T47D (cell line): ENCODE measurements around the gene ME2.

DNA sequence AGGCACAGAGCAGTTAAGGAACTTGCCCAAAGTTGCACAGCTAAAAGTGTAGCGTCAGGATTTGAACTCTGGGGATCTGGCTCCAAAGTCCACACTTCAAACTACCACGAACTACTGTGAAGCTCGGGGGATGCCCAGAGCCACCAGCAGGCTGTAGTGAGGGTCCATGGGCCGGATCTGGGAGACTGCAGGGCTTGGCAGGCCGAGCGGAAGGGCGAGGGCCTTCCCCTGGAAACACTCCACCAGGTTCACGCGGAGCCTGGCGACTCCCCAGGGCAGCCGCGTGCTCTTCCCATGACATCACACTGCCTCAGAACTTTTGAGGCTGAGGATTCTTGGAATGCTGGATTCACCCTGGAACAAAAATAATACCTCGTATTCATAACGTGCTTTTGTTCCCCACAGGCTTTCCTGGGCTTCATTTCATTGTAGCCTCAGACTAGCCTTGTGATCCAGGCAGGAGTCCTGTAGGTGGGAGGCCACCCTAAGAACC lies 201.0 kb downstream of the SMAD7 start:
- RRBS, result no CpG with 5 or more reads among the region's 14 CpGs

- RRBS, result no CpG with 5 or more reads among the region's 6 CpGs
These were observed 175.4 kb downstream of the SMAD7 start for GRCh38 chr18:48775157-48775888.

DNA sequence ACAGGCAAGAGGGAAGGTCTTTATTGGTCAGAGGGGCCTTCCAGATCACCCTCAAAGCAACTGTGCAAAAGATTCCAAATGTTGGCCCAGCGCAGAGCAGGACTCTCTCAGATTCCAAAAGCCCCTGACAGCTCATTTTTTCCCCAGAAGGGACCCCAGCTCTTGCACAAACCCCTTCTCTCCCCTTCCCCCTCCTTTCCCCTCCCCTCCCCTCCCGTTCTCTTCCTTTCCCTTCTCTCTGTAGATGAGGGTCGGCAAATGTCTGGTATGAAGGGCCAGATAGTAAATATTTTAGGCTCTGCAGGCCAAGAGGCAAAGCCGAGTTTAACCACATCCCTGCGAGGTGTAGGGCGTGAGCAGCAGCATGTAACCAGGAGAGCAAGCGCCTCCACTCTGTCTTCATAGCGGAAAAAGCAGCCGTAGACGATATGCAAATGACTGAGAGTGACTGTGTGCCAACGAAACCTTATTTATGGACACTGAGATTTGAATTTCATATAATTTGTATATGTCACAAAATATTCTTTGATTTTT lies 116.9 kb downstream of the SMAD7 start:
- RRBS, result no CpG with 5 or more reads among the region's 11 CpGs

GRCh38 chr18:48901768-48902474 lies 48.8 kb downstream of the SMAD7 start:
- RRBS, result 39% methylated on average over 14 of the region's 22 CpGs

GRCh38 chr18:48950759-48950951 lies 110 bp downstream of the SMAD7 start:
- RRBS, result no CpG with 5 or more reads among the region's 14 CpGs

DNA sequence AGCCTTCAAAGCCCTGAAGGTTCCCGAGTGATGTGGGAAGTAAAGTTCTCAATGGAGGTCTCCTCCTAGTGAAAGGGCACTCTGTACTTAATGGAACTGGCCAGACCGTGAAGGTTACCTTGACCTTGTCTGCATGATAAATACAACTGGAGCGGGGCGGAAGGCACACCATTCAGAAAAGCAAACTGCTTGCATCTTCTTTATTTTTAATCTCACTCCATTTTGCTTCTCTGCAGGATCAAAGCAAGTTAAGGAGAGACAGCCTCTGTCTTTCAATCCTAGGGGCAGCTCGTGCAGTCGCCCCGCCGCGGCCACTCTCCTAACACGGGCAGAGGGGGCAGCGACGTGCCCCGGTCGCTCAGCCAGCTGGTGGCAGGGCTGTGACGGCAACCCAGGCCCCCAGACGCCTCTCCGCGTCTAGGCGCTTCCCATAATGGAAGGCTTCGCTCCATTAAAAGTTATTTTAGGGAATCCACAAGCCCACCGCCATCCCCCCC lies 24.0 kb upstream of the SMAD7 start:
- RRBS, result no CpG with 5 or more reads among the region's 21 CpGs

GRCh38 chr18:49021327-49022034 lies 70.7 kb upstream of the SMAD7 start:
- RRBS, result 0% methylated on average over 2 of the region's 17 CpGs

DNA sequence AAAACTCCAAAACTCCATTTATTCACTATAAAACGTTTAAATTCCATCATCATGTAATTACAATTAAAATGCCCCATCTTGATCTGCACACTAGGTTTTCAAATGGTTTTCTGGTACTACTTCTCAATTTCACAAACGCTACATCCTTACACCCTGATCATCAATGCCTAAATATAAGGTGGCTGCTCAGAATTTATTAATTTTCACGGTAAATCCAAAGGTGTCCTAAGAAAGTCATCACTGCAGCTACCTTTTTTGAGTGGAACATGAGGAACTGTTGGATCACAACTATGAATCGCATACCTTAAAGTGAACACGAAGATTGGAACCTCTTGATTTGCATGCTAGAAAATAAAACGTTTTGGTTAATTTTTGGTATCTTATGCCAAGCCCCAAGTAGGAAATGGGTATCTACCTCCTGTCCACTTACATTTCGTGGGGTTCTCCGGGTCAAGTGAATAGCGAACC lies 1.1 kb downstream of the RPL17 start:
- RRBS, result no CpG with 5 or more reads among the region's 9 CpGs

GRCh38 chr18:49647007-49647252 lies 85.1 kb downstream of the LIPG start:
- RRBS, result no CpG with 5 or more reads among the region's 3 CpGs

DNA sequence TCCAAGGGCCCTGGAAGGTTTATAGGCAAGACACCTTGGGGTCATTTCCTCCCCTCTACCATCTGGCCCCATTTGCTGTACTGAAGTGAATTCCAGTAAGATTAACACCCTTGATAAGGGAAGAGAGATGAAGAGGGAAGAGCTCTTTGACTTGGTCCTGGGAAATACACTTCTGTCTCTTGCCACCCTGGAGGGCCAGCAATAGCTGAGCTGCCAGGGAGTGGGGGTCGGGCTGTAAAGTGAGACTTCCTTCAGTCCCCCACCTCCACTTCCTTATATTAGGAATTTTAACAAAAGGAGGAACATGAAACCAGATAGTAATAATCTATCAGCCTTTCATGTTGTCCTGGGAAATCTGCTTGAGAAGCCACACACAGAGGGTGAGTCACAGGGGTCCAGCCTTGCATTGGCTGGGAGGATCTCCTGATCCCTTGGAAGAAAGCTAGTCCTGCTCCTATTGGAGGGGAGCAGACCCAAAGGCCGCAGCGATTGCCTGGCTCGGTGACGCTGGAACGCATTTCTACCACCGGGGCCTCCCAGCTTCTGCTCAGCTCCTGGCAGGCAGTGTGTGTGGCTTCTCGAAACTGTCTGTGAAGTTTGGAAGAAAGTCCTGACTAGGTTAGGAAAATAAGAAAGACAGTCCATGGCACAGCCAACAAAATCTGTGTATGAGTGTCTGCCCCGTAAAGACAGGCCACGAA lies 87.3 kb downstream of the ACAA2 start:
- RRBS, result no CpG with 5 or more reads among the region's 10 CpGs

DNA sequence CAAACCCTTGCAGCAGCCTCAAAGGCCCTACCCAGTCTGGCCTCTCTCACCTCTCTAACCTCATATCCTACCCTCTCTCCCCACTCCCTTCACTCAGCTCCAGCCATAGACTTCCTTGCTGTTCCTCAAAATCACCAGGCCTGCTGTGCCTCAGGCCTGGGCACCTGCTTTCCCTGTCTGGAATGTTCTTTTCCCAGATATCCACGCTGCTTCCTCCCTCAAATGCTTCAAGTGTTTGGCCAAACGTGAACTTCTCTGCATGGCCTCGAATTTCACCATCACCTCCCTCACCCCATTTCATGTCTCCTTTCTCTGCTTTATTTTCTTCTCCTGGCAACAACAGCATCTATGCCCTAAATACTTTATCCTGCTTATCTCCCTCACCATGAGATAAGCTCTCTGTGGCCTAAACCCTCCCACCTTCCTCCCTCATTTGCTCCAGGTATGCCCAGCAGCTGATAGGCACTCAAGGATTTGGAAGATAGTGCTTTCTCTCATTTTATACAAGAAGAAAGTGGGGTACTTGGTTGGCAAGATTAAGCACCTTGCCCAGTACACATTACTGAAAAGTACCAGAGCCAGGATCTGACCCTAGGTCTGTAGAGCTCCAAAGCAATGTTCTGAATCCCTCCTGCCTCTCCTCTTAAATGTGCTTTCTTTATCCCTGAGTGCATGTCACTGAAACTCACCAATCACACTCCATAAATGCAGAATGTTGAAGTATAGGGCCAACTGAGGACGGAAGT lies 84.8 kb downstream of the MYO5B start:
- RRBS, result no CpG with 5 or more reads among the region's 4 CpGs

GRCh38 chr18:50114976-50115497 lies 79.9 kb downstream of the MYO5B start:
- RRBS, result no CpG with 5 or more reads among the region's 3 CpGs

DNA sequence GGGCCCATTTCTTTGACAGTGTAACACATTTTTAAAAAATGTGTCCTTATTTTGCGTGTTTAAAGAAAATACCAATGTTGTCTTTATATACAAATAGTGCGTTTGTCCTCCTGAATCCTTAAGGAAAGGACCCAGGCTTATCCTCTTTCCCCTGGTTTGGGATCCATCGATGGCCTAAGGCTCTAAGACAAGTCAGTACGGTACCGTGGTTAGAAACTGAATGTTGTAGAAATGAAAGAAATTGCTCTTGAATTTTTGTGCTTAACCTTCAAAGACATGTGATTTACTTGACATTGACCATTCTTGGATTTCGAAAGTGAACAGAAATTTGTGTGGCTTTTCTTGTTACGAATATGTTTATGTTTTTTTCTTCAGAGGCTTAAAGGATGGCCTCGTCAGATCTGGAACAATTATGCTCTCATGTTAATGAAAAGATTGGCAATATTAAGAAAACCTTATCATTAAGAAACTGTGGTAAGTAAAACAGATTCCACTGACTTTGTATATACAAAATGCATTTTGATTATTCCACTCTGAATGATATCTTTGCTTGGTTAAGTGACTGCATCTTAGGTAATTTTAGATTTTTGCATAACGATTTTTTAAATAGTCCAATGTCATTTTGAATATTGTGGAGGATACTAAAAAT lies 723 bp downstream of the SKA1 start:
- RRBS, result no CpG with 5 or more reads among the region's 9 CpGs

GRCh38 chr18:50878046-50878316 lies 937 bp upstream of the ME2 start:
- RRBS, result no CpG with 5 or more reads among the region's 1 CpG

DNA sequence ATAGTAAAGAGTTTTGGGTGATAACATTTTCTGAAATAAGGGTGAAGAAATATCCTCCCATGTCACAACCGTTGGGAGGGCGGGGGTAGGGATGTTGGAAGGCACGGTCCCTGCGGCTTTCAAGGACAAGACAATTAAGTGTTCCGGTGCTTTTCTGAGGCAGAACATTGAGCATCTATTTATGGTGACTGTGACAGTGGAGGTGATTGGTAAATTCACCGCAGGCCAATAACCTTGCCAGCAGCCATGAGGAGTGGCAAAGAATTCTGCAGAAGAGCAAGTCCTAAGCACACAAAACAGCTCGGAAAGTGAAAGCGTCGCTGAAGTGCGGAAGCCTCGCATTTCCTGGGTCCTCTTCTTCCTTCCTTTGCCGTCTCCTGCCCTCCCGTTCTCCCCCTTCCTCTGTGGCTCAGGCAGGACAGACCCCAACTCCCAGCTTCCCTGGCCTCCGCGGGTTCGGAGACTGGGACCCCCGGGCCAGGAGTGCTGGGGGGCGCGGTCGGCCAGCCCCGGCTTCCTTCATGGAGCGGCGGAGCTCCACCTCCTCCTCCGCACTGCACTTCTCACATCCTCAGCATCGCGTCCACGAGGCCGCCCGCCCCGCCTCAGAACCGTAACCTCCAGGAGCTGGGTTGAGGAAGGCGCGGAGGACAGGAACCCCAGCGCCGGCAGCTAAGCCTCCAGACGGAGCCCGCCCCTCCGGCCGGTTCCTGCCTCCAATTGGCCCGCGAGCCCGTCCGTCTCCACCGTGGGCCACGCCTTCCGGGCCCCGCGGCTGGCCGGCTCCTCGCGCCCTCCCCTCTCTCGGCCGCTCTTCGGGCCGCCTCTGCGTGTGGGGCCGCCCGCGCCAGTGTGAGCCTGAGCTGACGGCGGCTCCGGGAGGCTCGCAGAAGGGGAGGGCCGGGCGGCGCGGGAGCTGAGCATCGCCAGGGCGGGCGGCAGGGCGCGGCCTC lies at the start of gene ME2:
ME2 (plus strand) TSS at position 802 of the 953 bp plus-strand sequence.
- RRBS, result 1% methylated on average over 27 of the region's 72 CpGs

- RRBS, result no CpG with 5 or more reads among the region's 2 CpGs
These were observed 23.6 kb upstream of the ELAC1 start for GRCh38 chr18:50944257-50944600.

DNA sequence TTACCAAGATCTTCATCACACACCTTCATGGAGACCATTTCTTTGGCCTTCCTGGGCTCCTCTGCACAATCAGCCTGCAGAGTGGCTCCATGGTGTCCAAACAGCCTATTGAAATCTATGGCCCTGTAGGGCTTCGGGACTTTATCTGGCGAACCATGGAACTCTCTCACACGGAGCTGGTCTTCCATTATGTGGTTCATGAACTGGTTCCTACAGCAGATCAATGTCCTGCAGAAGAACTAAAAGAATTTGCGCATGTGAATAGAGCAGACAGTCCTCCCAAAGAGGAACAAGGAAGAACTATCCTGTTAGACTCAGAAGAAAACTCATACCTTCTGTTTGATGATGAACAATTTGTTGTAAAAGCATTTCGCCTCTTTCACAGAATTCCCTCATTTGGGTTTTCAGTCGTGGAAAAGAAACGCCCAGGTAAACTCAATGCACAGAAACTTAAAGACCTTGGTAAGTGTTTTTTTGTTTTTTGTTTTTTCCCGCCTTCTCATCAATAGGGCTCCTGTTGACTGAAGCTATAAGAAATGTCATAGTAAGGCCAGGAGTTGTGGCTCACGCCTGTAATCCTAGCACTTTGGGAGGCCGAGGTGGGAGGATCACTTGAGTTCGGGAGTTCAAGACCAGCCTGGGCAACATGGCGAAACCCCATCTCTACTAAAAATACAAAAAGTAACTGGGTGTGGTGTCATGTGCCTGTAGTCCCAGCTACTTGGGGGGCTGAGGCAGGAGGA lies 16.4 kb downstream of the ELAC1 start:
- RRBS, result no CpG with 5 or more reads among the region's 12 CpGs

DNA sequence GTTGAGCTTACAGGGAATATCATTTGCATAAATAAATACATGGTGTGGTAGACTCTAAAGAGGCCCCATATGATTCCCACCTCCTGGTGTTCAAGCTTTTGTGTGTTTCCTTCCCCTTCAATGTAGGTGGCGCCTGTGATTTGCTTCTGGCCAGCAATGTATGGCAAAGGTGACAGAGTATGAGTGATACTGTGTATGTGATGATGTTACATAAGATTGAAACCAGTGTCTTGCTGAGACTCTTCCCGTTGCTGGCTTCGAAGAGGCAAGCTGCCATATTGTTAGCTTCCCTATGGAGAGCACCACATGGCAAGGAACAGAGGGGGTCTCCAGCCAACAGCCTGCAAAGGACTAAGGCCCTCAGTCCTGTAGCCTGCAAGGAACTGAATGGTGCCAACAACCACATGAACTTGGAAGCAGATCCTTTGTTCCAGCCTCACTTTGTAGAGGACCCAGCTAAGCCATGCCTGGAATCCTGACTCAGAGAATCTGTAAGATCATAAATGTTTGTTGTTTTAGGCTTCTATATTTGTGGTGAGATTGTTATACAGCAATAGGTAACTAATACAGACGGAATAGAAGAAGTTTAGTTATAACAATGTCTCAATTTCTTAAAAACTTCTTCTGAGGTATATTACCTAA lies 1.7 kb upstream of the SMAD4 start:
- RRBS, result no CpG with 5 or more reads among the region's 4 CpGs

- RRBS, result 2% methylated on average over 41 of the region's 91 CpGs
These were observed 717 bp downstream of the SMAD4 start for GRCh38 chr18:51030389-51031470.

- RRBS, result no CpG with 5 or more reads among the region's 3 CpGs
These were observed 35.3 kb downstream of the SMAD4 start for GRCh38 chr18:51065327-51065784.